HCT116 (cell line): ENCODE results near the gene VWA2.

- RRBS: no CpG with 5 or more reads among the region's 8 CpGs
Measured at GRCh38 chr10:113553940-113554641, 1.2 kb downstream of the HABP2 start.

DNA sequence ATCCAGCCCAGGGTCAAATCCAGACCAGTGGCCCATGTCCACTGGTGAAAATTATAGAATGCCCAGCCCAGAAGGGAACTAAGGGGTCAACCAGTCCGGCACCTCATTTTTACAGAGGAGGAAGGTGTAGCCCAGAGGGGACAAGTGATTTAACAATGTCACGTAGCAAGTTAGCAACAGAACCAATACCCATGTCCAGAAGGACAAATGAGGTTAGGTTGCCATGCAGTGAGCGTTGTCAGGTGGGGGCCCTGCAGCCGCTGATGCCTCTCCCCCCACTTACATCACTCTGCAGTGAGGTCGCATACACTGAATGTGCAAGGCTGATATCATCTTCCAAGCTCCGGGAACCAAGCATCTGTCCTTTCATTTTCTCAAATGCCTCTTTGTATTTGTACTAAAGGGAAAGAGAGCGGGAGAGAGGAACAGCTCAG lies 49.9 kb downstream of the NRAP start:
- RRBS: no CpG with 5 or more reads among the region's 7 CpGs

GRCh38 chr10:113680156-113681233 lies 783 bp downstream of the CASP7 start:
- RRBS: under 1% methylated on average over 7 of the region's 31 CpGs

DNA sequence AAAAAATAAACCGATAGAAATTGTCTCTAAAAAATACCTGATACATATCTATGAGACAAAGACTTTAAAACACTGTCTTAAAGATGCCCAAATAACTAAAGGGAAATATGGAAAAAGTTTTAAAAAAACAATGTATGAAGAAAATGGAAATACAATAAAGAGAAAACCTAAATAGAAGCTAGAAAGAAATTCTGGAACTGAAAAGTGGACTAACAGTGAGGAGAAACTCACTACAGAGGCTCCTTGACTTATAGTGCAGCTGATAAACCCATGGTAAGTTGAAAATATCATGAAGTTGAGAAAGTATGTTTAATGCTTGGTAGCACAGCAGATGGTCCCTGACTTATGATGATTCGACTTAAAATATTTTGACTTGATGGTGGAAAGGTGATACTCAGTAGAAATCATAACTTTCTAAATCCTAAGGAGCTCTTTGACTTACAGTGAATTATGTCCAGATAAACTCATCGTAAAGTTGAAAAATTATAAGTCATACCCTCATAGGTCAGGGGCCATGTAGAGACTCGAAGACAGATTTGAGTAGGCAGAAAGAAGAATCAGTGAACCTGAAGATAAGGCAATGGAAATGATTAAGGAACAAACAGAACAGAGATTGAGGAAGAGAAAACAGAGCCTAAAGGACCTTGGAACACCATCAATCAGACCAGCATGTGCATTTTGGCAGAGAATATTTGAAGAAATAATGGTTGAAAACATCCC lies 6.3 kb downstream of the NHLRC2 start:
- RRBS: no CpG with 5 or more reads among the region's 4 CpGs

DNA sequence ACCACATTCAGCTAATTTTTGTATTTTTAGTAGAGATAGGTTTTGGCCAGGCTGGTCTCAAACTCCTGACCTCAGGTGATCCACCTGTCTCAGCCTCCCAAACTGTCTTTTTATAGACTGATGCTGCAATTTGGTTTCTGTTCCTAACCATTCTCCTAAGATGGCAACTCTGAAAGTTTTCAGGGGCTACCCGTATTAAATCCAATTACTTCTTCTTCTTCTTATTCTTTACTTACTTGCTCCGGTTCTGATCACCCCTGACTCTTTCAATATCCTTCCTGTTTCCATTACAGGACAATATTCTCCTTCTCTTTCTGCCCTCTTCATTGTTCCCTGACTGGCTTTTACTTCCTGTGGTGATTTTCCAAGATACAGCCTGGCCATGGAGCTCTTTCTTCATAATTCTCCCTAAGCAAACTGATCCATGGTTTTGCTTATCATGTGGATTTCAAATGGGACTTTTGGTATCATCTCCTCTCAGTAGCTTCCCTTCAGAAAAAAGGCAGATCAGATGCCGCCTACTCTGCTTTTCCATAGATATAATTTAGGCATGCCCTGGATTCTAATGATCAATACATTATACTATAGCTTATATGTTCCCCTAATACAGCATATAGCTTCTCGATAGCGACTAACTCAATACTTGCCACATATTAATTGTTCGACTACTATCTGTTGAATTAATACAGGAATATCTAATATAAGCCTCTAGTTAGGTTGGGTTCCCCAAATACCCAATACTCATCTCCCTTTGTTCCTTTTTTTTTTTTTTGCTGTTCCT lies 35.4 kb downstream of the CCDC186 start:
- RRBS: no CpG with 5 or more reads among the region's 6 CpGs

DNA sequence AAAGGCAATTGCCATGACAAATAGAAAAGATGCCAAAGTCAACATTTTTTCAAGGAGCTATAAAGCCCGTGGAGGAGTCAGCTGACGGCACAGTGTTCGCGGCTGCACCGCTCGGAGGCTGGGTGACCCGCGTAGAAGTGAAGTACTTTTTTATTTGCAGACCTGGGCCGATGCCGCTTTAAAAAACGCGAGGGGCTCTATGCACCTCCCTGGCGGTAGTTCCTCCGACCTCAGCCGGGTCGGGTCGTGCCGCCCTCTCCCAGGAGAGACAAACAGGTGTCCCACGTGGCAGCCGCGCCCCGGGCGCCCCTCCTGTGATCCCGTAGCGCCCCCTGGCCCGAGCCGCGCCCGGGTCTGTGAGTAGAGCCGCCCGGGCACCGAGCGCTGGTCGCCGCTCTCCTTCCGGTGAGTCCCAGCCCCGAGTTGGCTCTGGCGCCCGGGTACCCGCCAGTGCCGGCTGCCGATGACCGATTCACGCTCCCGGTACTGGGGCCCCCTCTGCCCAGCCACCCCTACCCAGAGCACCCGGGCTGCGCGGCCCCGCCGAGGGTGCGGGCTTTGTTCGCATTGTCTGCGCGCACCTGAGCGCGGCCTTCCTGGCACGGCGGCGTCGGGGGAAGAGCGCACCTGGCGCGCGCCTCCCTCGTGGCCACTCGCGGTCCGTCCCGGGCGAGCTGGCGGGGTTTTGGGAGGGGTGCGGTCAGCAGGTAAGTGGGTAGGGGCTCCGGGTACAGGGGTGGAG lies at the start of gene VWA2:
Gene VWA2, plus strand, starts transcription at position 90 of the 742 bp plus-strand sequence.
- RRBS: 78% methylated on average over 22 of the region's 73 CpGs

DNA sequence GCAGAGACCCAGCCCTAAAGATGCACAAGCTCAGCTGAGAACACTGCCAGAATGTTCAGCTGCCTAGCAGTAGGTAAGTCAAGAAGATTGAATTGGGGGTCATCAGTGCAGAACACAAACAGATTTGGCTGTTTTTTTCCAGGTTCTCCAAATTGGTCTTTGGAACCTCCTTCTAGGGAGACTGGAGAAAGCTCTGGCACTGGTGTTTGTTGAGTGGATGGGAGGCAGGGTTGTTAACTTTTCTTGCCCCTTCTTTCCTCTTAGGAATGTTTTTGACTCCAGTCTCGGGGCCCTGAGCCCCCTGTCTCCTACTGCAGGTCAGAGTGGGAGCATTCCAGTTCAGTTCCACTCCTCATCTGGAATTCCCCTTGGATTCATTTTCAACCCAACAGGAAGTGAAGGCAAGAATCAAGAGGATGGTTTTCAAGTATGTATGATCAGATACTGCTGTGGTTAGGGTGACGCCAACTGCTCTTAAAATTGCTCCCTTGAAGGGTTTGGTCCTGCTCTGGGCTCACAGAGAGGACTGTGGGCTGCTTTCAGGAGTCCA lies 21.9 kb downstream of the VWA2 start:
- RRBS: no CpG with 5 or more reads among the region's 2 CpGs

- RRBS: no CpG with 5 or more reads among the region's 13 CpGs
Measured at GRCh38 chr10:114291669-114292184, 52.7 kb downstream of the VWA2 start.

- RRBS: no CpG with 5 or more reads among the region's 3 CpGs
Measured at GRCh38 chr10:114395660-114396030, 8.7 kb downstream of the AFAP1L2 start.

DNA sequence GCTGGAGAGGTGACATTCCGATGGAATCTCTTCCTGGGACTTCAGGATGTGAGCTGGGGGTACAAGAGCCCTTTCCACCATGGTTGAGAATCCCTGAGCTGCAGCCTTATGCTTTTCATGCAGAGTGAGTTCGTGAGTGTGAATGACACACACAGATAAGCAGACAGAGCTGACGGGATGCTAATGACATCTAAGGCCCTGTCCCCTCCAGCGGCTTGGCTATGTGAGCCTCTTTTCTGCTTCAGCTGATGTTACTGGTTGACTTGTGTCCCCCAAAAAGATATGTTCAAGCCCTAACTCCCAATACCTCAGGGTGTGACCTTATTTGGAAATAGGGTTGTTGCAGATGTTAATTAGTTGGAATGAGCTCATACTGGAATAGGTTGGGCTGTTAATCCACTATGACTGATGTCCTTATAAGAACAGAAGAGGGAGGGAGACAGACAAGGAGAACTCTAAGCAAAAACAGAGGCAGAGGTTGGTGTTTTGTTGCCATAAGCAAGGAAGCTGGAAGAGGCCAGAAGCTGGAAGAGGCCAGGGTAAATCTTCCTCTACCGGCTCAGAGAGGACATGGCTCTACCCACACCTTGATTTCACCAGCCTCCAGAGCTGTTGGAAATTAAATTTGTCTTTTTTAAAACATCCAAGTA lies 111.2 kb upstream of the AFAP1L2 start:
- RRBS: no CpG with 5 or more reads among the region's 5 CpGs

- RRBS: no CpG with 5 or more reads among the region's 2 CpGs
Measured at GRCh38 chr10:114518552-114518968, 114.3 kb upstream of the AFAP1L2 start.

GRCh38 chr10:114532230-114532709 lies 125.8 kb downstream of the ABLIM1 start:
- RRBS: no CpG with 5 or more reads among the region's 6 CpGs

DNA sequence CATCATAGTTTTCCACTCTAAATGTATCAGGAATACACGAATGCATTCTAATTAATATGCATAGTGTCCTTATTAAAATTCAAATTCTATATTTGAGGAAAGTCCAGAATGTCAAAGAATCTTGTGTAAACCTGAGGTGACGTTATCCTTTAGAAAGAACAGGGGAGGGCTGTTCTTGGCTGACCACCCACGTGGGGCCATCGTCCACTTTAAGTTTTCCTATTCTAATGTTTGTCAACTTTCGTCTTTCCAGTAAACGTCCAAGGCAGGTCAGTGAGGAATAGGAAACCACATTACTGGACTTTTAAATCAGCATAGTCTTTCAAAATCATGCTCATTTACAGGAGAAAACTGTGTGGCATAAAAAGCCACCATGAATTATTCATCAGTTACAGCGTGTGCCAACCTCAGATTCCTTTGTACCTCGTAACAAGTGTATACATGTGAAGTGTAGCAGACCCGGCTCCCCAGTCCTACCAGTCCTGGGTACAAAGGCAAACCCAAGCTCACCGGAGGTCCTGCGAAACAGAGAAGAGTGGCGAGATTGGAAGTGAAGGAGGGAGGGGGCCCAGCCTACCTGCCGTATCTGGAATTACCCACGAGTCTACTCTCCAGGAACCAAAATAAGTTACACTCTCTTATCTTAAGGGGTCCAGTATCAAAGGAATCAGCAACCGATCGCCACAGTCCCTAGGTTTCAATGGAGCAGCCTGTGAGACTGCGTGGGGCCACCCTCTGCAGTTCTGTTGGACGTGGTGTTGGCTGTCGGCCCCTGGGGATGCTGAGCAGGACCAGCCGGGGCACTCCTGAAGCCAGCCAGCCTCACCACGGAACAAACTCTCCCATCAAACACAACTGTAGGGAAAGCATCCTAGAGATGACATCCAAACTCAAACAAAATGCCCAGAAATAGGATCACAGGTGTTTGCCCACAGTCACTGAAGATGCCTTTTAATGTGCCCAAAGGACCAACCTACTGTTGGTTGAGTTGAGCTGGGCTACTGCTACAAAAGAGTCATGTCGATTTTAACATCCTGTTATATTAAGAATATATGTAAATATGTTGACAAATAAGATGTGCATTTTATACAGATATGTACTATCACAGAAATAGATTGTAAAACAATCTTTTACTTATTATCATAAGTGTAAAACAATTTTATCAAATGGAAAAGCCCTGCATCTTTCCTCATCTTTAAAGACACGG lies 25.4 kb upstream of the ABLIM1 start:
- RRBS: 100% methylated on average over 1 of the region's 23 CpGs

DNA sequence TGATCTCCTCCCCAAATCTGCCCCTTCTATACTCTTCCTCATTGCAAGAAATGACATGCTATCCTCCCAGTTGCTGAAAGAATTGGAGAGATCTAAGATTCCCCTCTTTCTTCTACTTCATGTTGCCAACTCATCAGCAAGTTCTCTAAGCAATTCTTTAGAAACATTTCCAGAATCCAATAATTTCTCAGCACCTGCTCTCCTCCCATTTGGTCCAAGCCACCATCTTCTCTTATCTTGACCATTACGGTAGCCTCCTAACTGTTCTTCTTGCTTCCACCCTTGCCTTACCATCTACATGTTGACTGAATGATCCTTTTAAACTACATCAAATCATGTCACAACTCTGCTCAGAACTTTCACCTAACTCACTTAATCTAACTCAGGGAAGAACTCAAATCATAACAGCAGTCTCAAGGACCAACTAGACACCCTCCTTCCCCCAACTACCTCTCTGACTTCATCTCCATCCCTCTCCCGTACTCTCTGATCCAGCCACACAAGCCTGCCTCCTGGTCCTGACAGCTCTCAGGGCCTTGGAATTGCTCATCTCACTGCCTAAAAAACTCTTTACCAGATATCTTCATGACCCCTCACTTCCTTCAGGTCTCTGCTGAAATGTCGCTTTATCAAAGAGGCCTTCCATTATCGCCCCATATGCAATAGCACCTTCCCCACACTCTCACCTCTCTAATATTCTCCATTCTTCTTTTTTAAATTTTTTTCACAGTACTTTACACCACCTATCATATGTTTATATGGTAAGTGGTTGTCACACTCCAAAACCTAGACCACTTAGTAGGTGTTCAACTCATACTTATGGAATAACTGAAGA lies 63.9 kb upstream of the FHIP2A start:
- RRBS: no CpG with 5 or more reads among the region's 4 CpGs

- RRBS: no CpG with 5 or more reads among the region's 8 CpGs
Measured at GRCh38 chr10:114768962-114769328, 52.6 kb upstream of the FHIP2A start.

GRCh38 chr10:114903169-114903557 lies 34.8 kb upstream of the TRUB1 start:
- RRBS: no CpG with 5 or more reads among the region's 1 CpG

DNA sequence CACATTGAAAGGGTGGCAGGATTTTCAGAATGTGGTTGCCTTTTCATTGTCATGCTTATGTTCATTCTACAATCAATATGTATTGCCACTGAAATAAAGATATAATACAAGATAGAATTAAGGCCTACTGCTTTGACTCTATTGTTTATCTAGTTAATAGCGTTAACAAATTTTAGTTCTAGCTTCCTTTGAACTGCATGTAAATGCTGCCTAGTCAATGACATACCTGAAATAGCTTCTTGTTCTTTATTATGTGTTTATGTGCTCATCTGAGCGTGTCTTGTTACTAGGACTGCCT lies 465.4 kb downstream of the GFRA1 start:
- RRBS: no CpG with 5 or more reads among the region's 2 CpGs

DNA sequence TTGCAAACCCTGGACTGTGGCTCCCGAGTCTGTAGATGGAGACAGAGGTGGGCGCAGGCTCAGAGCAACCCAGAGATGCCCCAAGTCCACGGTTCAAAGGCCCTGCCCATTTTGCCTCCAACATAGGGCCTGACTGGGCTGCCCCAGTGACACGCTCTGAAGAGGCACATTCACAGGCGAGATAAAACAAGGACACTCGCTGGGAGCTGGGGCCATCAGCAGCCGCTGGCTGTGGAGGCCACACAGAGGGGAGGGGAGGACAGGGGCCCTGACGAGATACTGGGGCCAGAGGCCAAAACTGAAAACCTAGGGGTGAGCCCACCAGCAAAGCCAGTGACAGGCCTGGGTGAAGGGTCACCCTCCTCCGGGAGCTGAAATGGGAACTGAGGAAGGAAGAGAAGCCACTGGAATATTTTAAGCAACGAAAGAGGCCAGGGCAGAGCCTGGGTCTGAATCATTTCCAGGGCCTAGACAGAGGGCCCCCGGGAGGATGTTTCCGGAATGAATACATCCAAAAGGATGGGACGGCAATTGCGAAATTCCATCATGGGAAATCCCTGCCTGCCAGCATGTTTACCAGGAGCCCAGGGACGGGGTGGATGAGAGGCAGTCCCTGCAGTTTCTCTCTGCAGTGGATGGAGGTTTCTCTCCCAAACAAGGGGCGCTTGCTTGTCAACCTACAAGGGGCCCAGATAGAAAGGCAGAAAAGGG lies 28.9 kb upstream of the HSPA12A start:
- RRBS: no CpG with 5 or more reads among the region's 16 CpGs

- RRBS: no CpG with 5 or more reads among the region's 18 CpGs
Measured at GRCh38 chr10:116847780-116848880, 1.2 kb upstream of the ENO4 start.